ENCODE results near the gene STMN3.

GRCh38 chr20:62667015-62667857, 24.9 kb downstream of the SLCO4A1 start:
- RRBS: no CpG with 5 or more reads among the region's 33 CpGs

- RRBS: no CpG with 5 or more reads among the region's 16 CpGs
Observed at GRCh38 chr20:62831378-62831951, 14.6 kb downstream of the COL9A3 start.

GRCh38 chr20:62901262-62901868, 24.9 kb downstream of the DIDO1 start:
- RRBS: no CpG with 5 or more reads among the region's 8 CpGs

DNA sequence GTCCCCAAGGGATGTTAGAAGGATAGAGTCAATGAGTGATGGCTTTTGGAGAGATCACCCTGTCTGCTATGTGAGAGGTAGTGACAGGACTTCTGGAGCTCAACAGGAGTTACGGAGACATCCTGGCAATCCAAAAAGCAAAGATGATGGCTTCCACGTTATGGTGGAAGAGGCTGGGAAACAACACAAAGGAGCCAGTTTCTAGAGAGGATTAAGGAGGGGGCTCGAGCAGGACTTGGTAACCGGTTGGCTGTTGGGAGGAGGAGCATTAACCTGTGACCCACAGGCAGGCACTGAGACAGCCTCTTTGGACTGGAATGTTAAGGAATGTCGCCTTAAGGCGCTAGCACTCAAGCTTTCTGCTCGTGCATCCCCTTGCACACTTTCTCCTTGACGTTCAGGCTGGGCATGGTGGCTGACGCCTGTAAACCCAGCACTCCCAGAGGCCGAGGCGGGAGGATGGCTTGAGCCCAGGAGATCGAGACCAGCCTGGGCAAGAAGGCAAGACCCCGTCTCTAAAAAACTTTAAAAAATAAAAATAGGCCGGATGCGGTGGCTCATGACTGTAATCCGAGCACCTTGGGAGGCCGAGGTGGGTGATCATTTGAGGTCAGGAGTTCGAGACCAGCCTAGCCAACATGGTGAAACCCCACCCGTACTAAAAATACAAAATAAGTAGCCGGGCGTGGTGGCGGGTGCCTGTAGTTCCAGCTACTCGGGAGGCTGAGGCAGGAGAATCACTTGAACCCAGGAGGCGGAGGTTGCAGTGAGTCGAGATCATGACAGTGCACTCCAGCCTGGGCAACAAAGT, 2.0 kb upstream of the GID8 start:
- RRBS: no CpG with 5 or more reads among the region's 25 CpGs

DNA sequence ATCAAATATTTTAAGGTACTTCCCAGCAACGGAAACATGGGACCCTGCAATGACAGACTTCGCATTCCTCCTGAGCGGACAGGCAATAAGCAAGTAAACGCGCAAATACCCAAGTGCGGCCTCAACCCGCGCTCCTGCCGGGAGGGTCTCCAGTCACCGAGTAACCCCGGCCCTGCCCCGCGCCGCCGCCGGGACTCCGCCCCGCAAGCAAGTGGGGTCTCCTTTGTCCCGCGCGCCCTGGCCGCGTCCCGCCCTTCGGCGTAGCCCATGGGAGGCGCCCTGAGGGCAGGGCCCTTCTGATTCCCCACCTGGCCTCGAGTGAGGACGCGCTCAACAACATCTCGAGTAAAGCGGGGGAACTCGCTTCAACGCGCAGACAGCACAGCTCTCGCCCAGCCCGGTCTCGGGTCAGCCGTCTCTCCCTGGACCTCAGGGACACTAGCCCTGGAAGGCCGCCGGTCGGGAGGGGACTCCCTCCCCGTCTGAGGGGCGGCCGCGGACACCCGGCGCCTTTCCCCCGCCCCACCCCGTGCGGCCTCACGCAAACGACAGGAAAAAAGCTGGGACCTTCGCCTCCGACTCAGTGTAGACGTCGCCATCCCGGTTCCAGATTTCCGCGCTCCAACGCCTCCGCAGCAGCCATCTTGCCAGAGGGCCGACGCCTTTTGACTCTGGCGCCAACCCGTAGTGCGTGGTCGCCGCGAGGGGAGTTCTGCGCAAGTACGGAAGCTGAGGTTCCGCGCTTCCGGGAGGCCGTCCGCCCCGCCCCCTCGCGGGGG, 529 bp upstream of the GID8 start:
- RRBS: 1% methylated on average over 21 of the region's 80 CpGs

DNA sequence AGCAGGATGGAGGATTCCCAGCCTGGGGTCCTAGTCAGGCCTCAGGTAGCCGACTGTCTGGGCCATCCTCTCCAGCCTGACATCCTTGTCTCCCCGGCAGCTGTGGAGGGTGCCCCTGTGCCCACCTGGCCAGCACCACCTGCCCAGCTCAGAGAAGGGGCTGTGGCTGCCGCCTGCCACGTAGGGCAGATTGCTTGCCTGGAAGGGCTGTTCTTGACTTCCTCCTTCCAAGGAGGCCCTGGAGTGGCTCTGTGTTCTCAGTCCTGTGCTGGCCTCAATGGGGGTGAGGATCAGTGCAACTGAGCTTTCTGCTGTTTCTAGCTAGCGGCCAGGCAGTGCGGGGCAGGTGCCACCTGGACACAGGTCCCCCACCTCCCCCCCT, 2.1 kb downstream of the SLC17A9 start:
- RRBS: no CpG with 5 or more reads among the region's 6 CpGs

GRCh38 chr20:62967863-62968591, 15.5 kb downstream of the SLC17A9 start:
- RRBS: no CpG with 5 or more reads among the region's 23 CpGs

DNA sequence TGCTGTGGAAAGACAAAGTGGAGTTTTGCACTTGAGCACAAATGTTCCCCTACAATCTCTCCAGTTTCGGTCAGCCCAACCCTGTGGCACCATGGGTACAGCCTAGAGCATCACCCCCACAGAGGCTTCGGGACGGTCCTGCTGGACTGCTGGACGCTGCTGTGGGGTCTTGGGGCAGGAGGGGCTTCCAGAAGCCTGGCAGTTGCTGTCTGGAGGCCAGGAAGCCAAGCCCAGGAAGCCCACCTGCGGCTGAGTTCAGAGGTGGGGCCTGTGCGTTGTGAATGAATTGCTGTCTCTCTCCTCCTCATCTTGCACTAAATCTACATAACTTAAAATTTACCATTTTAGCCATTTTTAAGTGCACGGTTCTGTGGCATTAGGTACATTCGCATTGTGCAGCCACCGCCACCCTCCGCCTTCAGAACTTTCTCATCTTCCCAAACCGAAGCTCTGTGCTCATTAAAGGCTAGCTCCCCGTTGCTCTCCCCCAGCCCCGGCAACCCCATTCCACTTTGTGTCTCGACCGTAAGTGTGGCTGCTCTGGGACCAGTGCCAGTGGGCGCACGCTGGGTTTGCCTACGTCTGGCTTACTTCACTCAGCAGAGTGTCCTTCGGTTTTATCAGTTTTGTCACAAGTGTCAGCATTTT, 16.5 kb downstream of the SLC17A9 start:
- RRBS: no CpG with 5 or more reads among the region's 19 CpGs

DNA sequence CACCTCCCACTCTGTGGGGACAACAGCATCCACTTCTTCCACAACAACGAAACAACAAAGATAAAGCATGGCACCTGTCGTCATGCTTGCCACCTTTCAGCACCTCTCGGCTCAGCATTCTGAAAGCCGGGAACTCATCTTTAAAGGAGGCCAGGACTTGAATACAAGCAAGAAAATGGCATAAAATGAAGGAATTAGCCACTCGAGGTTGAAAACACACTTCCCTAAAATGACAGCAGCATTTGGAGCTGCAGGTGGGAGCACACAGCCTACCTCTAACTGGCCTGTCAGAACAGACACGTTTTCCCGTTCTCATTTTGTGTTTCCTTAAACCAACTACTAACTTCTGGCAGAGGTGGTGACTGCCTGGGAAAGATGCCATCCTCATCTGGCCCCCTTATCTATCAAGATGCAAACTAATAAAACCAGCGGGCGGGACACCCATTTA, 21.8 kb downstream of the YTHDF1 start:
- RRBS: no CpG with 5 or more reads among the region's 9 CpGs

GRCh38 chr20:63283072-63283598, 9.9 kb upstream of the COL20A1 start:
- RRBS: 100% methylated on average over 1 of the region's 25 CpGs

DNA sequence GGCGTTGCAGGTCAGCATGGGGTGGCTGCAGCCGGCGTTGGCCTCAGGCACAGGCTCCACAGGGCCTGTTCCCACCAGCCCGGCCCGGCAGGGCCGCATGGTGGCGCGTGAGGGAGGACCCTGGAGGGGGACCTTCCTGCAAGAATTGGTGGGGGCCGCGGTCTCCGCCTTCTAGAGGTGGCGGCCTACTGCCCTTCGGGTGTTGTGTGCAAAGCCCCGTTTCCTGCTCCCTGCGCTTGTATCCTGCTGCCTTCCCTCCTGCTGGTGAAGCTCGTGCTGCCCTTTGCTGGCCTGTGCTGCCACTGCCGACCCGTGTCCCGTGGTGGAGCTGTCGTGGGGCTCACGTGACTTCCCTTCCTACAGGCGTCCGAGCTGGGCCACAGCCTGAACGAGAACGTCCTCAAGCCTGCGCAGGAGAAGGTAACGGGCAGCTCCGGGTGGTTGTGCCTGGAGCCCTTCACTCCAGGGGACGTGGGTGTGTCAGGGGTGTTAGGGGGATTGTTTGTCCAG, 8.4 kb upstream of the COL20A1 start:
- RRBS: 78% methylated on average over 3 of the region's 29 CpGs

- RRBS: no CpG with 5 or more reads among the region's 4 CpGs
Observed at GRCh38 chr20:63432592-63432992, 39.9 kb downstream of the KCNQ2 start.

DNA sequence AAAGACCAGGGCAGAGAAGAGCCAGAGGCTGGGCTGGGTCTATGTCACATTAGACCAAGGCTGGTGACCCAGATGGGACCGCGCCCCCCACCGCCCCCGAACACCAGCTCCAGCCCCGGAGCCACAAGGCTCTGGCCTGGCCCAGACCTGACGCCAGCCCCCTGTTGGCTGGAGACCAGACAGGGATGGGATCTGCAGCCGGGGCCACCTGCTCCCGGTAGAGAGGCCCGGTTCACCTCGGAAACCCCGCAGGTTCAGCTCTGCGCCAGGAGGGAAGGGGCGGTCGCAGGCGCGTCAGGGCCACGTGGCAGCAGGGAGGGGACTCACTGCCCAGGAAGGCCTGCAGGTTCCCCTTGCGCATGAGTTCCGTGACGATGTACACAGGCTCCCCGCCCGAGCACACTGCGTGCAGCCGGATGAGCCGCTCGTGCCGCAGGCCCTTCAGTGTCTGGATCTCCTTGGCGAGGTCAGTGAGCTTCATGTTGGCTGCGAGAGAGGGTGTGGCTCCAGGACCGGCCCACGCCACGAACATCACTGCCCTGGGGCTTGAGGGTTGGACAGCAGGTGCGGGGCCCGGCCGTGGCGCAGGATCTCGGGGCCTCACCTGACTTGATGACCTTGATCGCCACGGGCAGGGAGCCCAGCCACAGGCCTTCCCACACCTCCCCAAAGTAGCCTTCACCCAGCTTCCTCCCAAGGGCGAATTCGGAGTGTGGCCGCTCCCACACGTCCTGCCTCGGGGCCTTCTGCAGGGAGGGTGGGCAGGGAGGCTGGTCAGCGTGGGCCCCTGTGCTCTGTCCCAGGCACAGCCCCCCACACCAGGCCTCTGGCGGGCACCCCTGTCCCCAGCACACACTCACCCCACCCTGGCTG, 4.9 kb upstream of the PTK6 start:
- RRBS: 81% methylated on average over 11 of the region's 46 CpGs

GRCh38 chr20:63577169-63577722, 3.2 kb upstream of the HELZ2 start:
- RRBS: 94% methylated on average over 5 of the region's 20 CpGs

DNA sequence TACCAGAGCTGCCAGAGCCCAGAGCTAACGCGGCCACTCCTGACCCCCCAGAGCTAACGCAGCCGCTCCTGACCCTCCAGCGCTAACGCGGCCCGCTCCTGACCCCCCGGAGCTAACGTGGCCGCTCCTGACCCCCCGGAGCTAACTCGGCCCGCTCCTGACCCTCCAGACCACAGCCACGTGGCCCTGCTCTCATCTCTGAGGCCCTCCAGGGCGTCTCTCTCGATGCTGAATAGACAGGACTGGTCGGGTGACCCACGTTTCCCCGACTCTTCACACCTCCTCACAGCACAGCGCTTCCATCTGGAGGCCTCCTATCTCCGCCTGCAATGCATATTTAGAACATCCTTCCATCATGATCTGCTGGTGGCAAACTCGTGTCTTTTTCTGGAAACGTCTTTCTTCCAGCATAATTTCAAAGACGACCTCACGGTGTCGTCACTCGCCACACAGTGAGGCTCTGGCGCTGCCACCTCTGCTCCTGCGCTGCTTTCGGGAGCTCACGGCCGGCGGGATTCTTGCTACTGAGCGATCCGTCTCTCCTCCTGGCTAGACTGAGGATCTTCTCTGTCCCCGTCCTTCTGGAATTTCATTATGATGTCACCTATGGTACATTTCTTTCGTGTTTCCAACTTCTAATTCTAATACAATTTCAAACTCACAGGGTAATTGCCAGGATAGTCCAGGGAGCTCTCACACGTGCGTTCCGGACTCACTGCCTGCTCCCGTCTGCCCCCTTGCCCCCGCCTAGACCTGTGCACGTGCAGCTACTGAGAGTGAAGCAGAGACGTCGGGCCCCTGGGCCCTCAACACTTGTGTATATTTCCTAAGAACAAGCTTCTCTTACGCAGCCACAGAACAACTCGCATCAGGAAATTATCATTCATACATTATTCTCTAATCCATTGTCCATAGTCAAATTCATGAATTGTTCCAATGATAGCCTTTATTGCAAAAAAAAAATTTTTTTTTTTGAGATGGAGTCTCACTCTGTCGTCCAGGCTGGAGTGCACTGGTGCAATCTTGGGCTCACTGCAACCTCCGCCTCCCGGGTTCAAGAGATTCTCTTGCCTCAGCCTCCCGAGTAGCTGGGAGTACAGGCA, 25.4 kb upstream of the HELZ2 start:
- RRBS: no CpG with 5 or more reads among the region's 52 CpGs

DNA sequence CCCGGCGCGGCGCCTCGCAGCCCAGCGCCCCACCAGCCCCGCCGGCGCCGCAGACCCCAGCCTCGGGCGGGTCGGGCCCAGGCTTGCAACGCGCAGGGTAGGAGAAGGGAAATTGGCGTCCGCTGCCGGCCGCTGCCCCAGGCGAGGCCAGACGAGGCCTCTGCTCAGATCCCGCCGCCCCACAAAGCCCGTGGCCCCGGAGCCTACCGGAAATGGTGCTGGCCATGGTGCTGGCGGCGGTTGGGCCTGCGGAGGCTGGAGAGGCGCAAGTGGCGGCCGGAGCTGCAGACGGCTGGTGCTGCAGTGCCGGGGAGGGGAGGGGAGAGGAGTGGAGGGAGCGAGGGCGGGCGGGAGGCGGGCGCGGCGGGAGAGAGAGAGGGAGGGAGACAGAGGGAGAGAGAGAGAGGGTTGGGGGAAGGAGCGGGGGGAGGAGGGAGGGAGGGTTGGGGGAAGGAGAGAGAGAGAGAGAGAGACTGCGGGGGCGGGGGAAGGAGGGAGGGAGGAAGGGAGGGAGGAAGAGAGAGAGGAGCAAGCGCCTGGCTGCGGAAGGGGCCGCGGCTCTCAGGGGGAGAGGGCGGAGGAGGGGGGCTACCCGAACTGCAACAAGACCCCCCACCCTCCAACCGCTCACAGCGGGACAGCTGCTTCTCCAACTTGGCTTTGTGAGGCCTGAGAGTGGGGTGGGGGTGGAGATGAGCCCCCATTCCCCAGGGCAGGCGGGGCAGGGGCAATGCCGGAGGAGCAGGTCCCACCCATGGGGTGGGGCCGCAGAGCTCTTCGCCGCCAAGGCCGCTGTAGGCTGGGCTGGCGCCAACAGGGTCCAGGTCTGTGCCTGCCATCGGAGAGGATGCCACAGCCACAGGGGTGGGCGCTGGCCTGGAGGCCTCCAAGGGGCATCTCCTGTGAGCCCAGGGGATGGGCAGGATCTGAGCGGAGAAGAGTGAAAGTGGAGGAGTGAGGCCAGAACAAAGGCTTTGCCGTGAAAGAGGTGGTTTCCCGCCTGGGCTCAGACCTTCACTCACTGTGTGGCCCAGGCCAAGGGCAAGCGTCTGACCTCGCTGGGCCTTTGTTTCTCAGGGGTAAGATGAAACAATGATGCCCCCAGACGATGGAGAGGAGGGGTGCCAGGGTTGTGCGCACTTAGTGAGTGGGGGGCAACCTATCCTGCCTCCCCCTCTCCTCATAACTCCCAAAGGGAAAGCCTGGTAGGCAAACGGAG, at the start of gene STMN3:
TSS of gene STMN3 (minus strand) at position 305 of the 1,219 bp plus-strand sequence.
- RRBS: 1% methylated on average over 30 of the region's 69 CpGs

- RRBS: 81% methylated on average over 7 of the region's 25 CpGs
Observed at GRCh38 chr20:63688385-63688952, 8.0 kb upstream of the TNFRSF6B start.

DNA sequence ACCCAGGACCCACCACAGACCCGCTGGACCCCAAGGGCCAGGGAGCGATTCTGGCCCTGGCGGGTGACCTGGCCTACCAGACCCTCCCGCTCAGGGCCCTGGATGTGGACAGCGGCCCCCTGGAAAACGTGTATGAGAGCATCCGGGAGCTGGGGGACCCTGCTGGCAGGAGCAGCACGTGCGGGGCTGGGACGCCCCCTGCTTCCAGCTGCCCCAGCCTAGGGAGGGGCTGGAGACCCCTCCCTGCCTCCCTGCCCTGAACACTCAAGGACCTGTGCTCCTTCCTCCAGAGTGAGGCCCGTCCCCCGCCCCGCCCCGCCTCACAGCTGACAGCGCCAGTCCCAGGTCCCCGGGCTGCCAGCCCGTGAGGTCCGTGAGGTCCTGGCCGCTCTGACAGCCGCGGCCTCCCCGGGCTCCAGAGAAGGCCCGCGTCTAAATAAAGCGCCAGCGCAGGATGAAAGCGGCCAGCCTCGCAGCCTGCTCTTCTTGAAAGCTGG, 887 bp upstream of the SLC2A4RG start:
- RRBS: 33% methylated on average over 7 of the region's 28 CpGs

GRCh38 chr20:63743128-63744097, 3.8 kb downstream of the SLC2A4RG start:
- RRBS: no CpG with 5 or more reads among the region's 34 CpGs

DNA sequence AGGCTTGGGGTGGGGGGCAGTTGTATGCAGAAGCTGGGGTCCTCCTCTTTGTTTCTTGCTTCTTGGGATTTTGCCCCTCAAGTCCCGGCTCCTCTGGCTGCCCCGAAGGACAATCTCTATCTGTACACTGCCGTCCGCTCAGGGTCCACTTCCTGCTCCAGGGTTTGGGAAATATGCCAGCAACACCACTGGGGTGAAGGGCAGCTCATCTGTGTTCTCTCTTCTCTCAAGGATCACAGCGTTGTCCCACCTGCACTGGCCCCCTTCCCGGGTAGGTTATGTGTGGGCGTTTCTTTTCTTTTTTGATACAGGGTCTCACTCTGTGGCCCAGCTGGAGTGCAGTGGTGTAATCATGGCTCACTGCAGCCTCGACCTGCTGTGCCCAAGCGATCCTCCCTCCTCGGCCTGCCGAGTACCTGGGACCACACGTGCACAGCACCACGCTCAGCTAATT, 25.6 kb downstream of the SLC2A4RG start:
- RRBS: no CpG with 5 or more reads among the region's 13 CpGs